ENCODE data around the gene OGG1.

DNA sequence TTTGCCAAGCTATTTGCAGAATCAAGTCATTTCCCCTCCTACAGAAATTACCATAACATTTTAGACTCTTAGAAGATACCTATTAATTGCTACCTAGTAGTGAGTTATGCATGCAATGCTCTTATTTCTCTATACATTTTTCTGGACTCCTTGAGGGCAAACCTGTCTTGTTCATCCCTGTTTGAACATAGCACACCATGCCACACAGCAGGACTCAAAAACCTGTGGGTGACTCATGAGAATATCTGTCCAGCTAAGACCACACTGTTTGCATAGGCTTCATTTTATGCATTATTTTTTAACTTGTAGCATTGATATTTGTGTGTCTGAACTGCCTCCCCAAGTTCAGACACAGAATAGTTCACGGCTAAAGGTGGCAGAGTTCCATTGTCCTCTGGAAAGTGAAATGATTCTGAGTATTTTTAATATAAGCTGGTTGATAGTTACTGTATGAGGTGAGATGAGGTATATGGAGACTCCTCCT is 1.8 kb downstream of the LMCD1 start:
- PRO-cap, result no peak
- RAMPAGE, long total RNA, 3 experiments, result no peak in any of the 3 experiments

DNA sequence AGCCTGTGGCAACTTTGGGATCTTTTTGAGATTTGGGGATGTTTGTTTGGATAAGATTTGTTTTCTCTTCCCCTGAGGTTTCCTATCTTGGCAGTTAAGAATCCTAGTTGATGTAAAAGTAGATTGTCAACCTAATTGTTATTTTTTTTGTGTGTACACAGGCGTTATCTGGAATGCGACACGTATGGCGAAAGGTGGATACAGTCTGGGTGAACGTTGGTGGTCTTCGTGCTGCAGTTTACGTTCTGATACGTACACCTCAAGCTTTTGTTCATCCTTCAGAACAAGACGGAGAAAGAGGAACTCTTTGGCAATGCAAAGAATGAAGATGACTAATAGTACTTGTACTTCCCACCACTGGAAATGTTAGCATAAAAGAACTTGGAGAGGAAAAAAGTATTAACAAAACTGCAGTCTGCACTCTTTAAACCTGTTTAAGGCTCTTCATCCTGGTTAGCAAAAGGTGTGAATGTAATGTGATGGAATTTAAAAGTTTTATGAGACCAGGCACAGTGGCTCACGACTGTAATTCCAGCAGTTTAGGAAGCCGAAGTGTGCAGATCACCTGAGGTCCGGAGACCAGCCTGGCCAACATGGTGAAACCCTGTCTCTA is 12.9 kb upstream of the SETD5 start:
- PRO-cap, result no peak
- RAMPAGE, long total RNA, 3 experiments, result start-site peak on the minus strand in 1 of 3 experiments, centred at position 227 of the sequence, 5 reads per replicate

DNA sequence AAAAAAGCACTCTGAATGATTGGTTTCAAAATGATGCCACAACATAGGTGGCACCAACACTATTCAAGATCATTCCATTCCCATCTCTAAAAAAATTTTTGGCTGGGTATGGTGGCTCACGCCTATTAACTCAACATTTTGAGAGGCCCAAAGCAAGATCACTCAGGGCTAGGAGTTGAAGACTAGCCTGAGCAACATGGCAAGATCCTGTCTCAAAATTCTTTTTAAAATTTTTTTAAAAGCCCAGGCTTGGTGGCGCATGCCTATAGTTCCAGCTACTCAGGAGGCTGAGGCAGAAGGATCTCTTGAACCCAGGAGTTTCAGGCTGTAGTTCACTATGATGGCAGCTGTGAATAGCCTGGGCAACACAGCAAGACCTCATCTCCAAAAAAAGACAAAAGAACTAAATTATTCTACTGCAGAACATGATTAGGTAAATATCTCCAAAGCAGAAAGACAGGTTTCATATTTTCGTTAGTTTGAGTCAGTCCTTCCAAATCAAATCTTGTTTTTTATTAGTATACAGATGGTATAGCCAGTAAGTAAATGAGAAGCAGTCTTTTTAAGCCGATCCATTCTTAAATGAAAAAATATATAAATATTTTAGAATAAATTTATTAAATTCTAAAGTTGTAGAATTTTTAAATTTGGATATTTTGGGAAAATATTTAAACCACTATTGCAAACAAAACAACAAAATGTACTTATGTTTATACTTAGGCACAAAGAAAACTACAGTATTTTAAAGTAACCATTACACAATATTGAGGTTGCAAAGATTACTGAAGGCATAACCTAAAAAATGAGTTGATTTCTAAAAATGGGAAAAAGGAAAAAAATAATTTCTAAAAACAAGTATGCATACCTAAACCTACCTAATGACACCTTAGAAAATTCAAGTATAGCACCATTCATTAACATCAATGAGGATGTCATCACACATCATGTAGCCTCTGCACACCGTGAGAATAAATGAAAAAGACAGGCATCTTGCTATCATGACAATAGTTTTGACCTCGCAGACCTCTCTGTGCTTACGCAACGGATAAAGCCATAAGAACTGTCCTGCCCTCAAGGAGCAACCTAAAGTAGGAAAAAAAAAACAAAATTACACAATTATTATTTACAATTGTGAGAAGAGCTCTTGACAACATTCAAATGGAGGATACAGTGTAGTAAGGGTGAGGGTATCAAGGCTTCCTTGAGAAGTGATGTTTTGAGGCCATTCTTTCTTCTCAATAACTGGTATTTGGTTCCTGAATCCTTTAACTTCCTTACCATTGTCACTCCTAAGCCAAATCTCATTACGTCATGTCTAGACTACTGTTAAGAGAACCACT is 7.5 kb upstream of the SETD5 start:
- PRO-cap, result no peak
- RAMPAGE, long total RNA, 3 experiments, result no peak in any of the 3 experiments

- PRO-cap, result no peak
- RAMPAGE, long total RNA, 3 experiments, result no peak in any of the 3 experiments
Observed at GRCh38 chr3:9399342-9399565, 1.8 kb downstream of the SETD5 start.

- PRO-cap, result no peak
- RAMPAGE, long total RNA, 3 experiments, result no peak in any of the 3 experiments
Observed at GRCh38 chr3:9428462-9429530, 31.4 kb downstream of the SETD5 start.

GRCh38 chr3:9435506-9436052 is 38.2 kb downstream of the SETD5 start:
- PRO-cap, result no peak
- RAMPAGE, long total RNA, 3 experiments, result start-site peak on the plus strand in 1 of 3 experiments, at chr3:9435790-9435832 at its widest, 57 reads per replicate

- PRO-cap, result no peak
- RAMPAGE, long total RNA, 3 experiments, result no peak in any of the 3 experiments
Observed at GRCh38 chr3:9467712-9468692, 70.6 kb downstream of the SETD5 start.

DNA sequence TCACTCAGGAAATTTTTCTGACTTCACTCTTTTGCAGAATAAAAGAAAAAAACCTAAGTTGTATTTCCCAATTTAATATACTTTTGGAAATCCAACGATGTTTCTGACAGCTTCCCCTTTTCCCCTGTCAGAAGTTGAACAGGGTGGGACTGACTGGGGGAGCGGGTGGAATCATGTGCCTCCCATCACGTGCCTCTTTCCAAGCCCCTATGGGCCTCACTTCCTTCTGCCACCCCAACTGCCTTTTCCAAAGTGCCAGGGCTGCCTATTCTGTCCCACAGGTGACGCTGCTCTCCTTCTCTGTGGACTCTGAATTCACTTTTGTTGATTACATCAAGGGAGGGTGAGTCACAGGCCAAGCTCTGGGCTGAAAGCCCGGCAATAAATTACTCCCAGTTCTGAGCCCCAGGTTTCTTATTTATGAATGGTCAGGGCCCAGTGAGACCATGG is 12.1 kb downstream of the CPNE9 start:
- PRO-cap, result no peak
- RAMPAGE, long total RNA, 3 experiments, result no peak in any of the 3 experiments

GRCh38 chr3:9749659-9750724 is at the start of gene OGG1:
Gene OGG1 (plus strand): TSS chr3:9749952.
- PRO-cap, result bidirectional peak, plus-strand start at chr3:9749952, minus-strand start at chr3:9749791; bidirectional peak, plus-strand start at chr3:9750261, minus-strand start at chr3:9750142
- RAMPAGE, long total RNA, 3 experiments, result start-site peak on the plus strand in 3 of 3 experiments, at chr3:9749928-9750289 at its widest, 19 to 41 reads per replicate

- PRO-cap, result no peak
- RAMPAGE, long total RNA, 3 experiments, result no peak in any of the 3 experiments
Observed at GRCh38 chr3:9750755-9751129, 990 bp downstream of the OGG1 start.

GRCh38 chr3:9760730-9761873 is 8.6 kb downstream of the CAMK1 start:
- PRO-cap, result no peak
- RAMPAGE, long total RNA, 3 experiments, result start-site peak on the plus strand in 1 of 3 experiments, at chr3:9761096-9761339 at its widest, 5 reads per replicate

DNA sequence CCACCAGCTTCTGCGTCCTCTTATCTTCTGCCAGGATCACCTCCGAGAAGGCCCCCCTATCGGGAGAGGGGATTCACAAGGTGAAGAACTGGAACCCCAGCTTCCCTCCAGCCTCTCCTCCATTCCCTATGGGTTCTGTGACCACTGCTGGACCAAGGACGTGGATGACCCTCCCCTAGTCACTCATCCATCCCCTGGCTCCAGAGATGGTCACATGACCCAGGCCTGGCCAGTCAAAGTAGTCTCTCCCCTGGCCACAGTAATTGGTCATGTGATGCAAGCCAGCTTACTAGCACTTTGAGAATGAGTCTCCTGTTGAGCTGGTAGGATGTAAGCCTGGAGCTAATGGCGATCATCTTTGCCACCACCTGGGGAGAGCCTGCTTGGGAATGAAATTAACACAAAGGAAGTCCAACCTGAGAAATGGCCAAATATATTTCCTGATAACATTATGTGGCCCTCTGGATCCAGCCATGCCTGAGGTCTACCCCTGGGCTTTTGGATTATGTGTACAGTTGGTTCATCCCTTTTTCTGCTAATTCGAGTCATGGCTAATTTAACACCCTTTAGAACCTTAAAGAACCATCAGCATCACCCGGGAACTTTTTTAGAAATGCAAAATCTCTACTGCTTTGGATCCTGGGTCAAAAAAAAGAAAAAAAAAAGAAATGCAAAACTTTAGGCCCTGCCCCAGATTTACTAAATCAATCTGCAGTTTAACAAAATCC is 3.7 kb downstream of the CAMK1 start:
- PRO-cap, result no peak
- RAMPAGE, long total RNA, 3 experiments, result no peak in any of the 3 experiments

- PRO-cap, result no peak
- RAMPAGE, long total RNA, 3 experiments, result start-site peak on the minus strand in 1 of 3 experiments, at chr3:9767672-9767768 at its widest, 17 reads per replicate
Observed at GRCh38 chr3:9767401-9767866, 2.3 kb downstream of the CAMK1 start.

DNA sequence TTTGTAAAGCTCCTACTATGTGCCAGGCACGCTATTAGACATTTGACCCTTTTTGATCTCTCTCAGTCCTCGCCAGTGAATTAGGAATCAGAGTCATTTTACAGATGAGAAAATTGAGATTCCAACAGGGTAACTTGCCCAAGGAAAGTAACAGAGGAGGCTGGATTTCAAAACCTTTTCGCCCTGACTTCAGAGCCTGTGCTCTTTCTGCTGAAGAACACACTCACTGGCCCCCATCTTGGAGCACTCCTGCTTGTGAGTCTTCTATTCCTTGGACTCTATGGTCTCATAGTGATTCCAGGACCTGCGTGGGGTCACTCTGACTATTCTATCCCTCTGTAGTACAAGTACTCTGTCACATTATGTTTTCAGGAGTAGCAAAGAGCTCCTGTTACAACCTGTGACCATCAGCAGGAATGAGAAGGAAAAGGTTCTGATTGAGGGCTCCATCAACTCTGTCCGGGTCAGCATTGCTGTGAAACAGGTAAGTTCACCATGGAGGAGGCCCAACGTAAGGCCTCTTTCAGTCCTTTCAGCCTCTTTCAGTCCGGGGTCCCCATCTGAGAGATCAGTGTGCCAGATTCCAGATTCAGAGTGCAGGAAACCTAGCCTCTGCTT is 7.0 kb downstream of the ARPC4 start:
- PRO-cap, result no peak
- RAMPAGE, long total RNA, 3 experiments, result no peak in any of the 3 experiments

- PRO-cap, result bidirectional peak, plus-strand start at chr3:9862934, minus-strand start at chr3:9862856
- RAMPAGE, long total RNA, 3 experiments, result no peak in any of the 3 experiments
Observed at GRCh38 chr3:9862490-9863151, 17.4 kb downstream of the CIDEC start.

GRCh38 chr3:9913353-9913846 is 3.5 kb upstream of the IL17RC start:
- PRO-cap, result no peak
- RAMPAGE, long total RNA, 3 experiments, result no peak in any of the 3 experiments

- PRO-cap, result no peak
- RAMPAGE, long total RNA, 3 experiments, result no peak in any of the 3 experiments
Observed at GRCh38 chr3:9944135-9945128, 7.8 kb downstream of the PRRT3 start.

GRCh38 chr3:9978806-9979430 is 7.7 kb downstream of the EMC3 start:
- PRO-cap, result no peak
- RAMPAGE, long total RNA, 3 experiments, result no peak in any of the 3 experiments

GRCh38 chr3:9986461-9986737 is 242 bp downstream of the EMC3 start:
- PRO-cap, result no peak
- RAMPAGE, long total RNA, 3 experiments, result no peak in any of the 3 experiments

GRCh38 chr3:10004708-10005848 is 18.4 kb upstream of the EMC3 start:
- PRO-cap, result no peak
- RAMPAGE, long total RNA, 3 experiments, result no peak in any of the 3 experiments